Heart (tissue), 3 donors: ENCODE measurements around a stretch of chr13.

DNA sequence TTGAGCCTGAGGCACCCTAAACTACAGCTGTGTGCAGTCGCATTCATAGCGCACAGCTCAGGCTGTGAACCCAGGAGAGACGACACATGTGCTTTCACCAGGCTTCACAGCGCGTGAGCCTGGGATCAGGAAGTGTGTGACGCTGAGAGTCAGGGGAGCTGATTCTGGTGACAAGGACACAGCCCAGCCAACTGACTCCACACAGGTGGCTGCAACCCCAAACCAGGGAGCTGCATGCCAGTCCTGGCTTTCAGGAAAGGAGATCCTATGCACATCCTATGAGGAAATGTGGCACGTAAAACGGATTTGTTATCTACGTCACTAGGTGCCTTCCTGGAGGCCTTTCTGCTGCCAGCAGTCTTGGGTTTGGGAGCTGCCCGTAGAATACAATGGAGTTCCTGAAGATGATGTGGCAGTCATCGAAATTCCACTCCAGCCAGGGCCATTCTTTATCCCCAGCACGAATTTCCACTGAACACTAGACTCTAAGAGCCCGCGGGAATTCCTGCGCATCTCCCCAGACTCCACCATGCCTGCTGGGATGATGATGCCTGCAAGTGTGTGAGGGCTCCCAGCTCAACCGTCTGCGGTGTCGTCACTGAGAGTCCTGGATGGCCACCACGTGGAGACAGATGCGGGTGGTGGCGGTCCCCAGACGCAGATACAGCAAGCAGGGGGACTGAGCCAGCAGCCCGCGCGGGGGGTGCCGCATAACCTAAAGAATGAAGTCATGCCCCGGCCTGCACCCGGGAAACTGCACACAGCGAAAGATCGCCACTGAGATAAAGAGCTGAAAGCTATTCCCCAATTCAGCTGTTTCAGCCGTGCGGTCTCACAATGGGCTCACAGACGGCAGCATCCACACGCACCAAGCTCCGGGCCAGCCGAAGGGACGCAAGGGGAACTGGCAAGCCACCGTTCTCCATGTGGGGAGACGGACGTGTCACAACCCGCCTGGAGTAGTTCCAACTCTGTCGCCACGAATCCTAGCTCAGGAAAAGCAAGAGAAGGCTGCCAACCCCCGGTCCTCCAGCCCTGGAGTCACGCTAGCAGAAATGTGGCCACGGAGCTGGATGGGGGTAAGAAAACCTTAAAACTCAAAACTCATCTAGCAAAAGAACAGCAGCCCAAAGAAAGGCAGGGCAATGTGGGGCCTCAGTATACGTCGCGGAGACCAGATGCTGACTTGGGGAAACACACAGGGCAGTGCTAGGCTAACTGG is 41.1 kb downstream of the COL4A1 start:
- RAMPAGE, long total RNA, 2 experiments = no peak in any of the 2 experiments

DNA sequence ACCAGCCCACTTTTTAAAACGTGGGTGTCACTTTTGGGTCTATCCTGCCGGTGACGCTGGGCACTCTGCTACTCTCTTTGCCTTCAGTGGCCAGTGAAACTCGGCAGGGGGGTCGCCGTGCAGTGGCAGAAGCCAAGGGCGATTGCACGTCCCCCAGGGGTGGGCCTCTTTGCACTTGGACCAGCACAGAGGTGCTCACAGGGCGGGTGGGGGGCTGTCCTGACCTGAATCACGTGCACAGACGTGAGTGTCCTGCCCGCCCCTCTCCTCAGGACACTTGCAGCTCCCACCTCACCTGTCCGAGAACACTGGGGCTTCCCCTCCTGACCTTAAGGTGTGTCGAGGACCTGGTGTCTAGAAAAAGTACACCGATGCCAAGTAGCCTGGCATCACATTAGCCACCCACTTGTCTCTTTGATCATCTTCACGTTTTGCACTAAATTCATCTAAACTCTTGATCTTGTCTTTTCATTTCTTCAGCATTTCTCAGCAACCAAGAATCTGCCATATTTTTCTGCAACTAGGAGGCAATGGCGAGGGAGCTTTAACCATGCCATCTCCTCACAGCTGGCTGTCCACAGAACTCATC is 16.0 kb downstream of the COL4A1 start:
- RAMPAGE, long total RNA, 2 experiments = no peak in any of the 2 experiments

GRCh38 chr13:110308877-110309696 is 2.0 kb downstream of the COL4A2 start:
- RAMPAGE, long total RNA, 2 experiments = no peak in any of the 2 experiments

GRCh38 chr13:110313759-110314448 is 6.8 kb downstream of the COL4A2 start:
- RAMPAGE, long total RNA, 2 experiments = no peak in any of the 2 experiments

- RAMPAGE, long total RNA, 2 experiments = no peak in any of the 2 experiments
Measured at GRCh38 chr13:110319448-110320662, 12.8 kb downstream of the COL4A2 start.

GRCh38 chr13:110330520-110331054 is 23.5 kb downstream of the COL4A2 start:
- RAMPAGE, long total RNA, 2 experiments = no peak in any of the 2 experiments

DNA sequence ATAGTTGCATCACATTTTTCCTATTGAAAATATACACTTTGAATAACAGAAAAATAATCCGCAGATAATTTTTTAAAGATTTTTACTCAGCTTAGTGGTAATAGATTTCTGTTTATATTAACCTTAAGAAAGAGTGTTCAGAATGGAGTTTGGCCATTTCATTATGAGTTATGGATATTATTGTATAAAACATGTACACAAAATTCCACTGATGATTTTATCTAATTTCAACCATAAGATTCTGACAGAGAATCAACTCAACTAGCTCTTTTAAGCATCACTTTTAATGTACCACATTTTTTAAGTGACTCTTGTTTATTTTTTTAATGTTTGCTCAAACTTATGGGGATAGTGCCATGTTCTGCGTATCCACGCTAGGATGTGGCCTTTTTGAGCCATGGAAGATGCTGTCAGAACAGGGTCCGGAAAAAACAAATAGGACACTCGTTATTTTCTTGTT is 75.8 kb downstream of the COL4A2 start:
- RAMPAGE, long total RNA, 2 experiments = no peak in any of the 2 experiments

DNA sequence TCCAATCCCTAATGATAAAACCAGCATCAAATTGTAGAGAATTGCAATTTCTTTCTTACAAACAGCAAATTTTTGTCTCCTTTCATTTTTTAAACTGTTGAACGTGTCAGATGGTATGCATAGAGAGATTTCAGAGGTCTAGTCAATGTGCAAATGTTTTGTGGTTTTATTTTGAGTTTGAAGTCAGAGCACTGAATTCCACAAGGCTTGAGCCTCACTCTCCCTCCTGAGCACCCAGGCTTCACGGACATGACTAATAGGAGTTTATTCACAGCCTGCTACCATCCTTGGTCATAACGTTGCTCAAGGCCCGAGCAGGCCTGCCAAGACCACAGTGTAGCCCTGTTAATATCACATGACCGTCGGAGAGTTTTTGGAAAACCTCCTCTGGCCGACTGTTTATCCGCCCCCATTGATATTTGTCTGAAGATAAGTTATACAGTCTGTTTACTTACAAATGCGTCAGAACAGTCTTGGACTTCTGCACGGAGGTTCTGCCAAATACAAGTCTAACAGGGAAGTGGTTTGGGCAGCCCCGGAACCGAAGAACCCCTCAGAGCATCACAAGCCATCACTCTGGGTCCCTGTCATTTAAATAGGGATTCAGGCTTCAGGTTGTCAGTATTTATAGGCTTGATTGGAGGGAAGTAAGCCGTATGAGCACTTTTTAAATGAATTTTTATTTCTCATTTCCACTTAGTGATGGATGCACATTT is 89.8 kb downstream of the COL4A2 start:
- RAMPAGE, long total RNA, 2 experiments = no peak in any of the 2 experiments

DNA sequence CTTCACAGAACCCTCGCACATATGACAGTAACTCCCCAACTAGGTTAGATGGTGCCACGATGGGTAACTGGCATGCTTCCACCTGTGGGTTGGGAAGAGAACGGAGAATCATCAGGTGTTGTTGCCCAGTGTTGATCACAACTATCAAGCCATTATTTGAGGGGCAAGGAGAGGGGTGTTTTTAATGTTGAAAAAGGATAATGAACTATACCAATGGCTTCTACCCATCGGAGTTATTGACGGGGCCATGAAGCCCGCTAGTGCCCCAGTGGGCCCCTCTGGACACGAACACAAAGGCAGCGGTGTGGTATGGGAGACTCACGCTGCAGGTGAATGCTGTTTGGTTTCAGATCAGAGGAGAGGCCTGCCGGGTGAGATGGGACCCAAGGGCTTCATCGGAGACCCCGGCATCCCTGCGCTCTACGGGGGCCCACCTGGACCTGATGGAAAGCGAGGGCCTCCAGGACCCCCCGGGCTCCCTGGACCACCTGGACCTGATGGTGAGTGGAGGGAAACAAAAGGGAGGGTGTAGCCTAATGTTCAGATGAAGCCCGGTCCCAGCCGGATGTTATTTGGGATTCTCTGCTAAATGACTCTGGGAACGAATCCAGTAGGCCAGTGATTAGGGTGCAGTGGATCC is 111.4 kb downstream of the RAB20 start:
- RAMPAGE, long total RNA, 2 experiments = no peak in any of the 2 experiments

- RAMPAGE, long total RNA, 2 experiments = no peak in any of the 2 experiments
Measured at GRCh38 chr13:110501314-110501709, 60.2 kb downstream of the RAB20 start.

DNA sequence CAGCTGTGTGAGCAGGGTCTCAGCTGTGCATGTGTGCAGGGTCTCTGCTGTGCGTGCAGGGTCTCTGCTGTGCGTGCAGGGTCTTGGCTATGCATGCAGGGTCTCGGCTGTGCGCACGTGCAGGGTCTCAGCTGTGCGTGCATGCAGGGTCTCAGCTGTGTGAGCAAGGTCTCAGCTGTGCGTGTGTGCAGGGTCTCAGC is 42.4 kb downstream of the RAB20 start:
- RAMPAGE, long total RNA, 2 experiments = no peak in any of the 2 experiments

GRCh38 chr13:110544611-110545271 is 16.8 kb downstream of the RAB20 start:
- RAMPAGE, long total RNA, 2 experiments = no peak in any of the 2 experiments

DNA sequence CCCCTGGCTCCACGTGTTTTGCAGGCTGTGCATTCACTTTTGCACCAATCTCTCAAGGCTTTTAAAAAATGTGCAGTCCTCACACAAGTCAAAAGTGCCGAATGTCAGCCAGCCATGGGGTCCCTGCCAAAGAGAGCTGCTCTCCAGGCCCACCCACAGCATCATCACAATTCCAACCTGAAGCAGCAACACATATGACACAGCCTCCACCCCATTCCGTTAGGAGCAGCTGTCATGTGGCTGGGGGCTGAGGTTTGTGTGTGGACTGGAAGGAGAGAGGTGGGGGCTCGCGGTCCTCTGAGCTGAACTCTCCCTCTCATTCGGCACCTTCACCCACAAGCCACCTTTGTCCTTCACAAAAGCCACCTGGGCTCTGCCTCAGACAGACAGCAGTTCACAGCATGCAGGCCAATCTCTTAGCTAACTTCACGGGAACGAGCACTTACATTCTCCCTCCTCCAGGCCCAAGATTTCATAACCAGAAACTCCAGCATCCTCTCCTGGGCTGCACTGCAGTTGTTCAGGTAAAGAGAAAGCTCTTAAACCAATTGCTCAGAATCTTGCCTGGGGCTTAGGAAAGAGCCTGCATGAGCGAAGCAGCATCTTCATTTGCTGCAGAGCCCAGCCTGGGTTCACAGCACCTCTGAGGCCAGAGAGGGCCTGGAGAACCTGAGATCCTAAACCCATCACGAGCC is 7.2 kb downstream of the RAB20 start:
- RAMPAGE, long total RNA, 2 experiments = no peak in any of the 2 experiments

DNA sequence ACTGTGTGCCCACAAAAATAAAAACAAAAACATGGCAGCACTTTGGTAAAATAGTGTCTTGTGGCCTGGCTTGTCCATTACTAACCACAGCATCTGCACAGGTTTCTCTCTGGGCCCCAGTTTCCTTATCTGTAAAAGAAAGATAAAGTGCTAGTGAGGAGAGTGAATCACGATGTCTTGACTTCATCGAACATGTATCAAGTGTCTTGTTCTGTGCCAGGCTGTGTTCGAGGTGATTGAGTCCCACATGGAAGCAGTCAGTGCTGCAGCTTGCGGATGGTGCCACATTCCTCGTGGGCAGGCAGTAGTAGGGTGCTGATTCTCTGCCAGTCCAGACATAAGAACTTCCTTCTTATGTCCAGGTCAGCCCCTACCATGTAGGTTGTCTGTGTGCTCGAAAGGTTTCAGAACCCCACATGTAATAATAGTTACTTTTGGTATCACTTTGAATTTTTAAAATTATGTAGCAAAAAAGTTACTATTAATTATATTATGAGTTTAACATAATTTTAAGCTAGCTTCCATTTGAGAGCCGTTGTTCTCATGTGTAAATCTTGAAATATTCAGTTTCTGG is 2.4 kb downstream of the NAXD start:
- RAMPAGE, long total RNA, 2 experiments = no peak in any of the 2 experiments

- RAMPAGE, long total RNA, 2 experiments = no peak in any of the 2 experiments
Measured at GRCh38 chr13:110646462-110646801, 31.1 kb downstream of the NAXD start.

GRCh38 chr13:110907918-110908396 is 6.9 kb downstream of the ANKRD10 start:
- RAMPAGE, long total RNA, 2 experiments = no peak in any of the 2 experiments

GRCh38 chr13:110916303-110917085 is 1.6 kb upstream of the ANKRD10 start:
- RAMPAGE, long total RNA, 2 experiments = no peak in any of the 2 experiments

- RAMPAGE, long total RNA, 2 experiments = no peak in any of the 2 experiments
Measured at GRCh38 chr13:111043543-111043846, 71.6 kb upstream of the ARHGEF7 start.

DNA sequence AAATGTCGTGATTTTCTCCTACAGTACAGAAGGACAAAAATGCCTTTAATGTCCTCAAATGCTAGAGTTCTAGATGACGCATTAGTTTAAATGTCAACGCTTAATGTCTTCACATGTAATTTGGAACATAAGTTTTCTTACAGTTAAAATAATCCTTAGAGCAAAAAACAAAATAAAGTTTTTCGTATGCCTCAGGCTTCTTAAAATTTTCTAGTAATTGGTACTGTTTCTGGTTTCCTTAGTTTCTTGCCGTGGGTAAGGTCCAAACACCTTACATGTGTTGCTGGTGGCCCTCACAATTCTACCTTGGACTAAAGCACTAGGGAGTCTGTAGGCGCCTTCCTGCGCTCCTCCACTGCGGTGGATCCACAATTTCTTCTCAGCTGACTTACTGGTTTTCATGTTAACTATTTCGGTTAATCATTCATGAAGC is 37.5 kb downstream of the ARHGEF7 start:
- RAMPAGE, long total RNA, 2 experiments = no peak in any of the 2 experiments

GRCh38 chr13:111187683-111188661 is 72.9 kb downstream of the ARHGEF7 start:
- RAMPAGE, long total RNA, 2 experiments = no peak in any of the 2 experiments